Duodenum (tissue), 1 donor: Measurements from ENCODE around the genes WDCP and POMC.

DNA sequence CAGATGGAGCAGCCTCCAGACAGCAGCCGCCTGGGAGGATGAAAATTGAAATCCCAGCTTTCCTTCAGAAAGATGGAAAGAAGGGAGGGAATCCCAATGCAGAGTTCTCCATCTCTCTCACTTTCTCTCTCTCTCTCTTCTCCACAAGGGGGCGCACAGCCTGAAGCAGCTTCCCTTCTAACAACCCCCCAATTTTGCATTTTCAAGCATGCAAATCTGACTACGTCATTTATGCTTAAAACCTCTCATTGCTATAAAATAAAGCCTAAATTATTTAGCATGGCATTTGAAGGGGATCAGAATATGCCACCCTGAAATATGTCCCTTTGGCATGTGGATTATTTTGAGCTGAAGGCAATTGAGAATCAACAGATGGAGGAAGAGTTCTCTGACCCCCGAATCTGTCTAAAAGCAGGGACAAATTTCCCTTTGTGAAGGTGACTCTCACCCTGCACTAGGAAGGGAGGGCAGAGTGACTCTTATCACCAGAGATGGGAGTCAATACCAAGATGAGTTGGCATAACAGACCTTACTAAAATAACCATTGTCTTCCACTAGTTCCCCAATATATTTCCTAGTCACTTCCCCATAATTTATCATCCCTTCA, 185.5 kb upstream of the KLHL29 start:
- PRO-cap = no peak

GRCh38 chr2:23212025-23212509, 172.9 kb upstream of the KLHL29 start:
- PRO-cap = no peak

DNA sequence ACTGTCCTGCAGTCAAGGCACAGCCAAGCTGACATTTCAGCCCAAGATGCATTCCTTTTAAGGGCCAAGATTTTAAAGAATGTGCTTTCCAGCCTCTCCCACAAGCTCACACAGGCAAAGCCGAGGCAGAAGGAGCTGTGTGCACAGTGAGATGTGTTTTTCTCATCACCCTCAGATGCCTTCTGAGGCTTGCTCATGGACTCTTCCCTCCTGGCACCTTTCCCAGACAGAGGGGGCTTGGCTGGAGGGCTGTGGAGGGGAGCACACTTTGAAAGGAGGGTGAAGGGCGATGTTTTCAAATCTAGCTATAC, 97.7 kb upstream of the KLHL29 start:
- PRO-cap = no peak

DNA sequence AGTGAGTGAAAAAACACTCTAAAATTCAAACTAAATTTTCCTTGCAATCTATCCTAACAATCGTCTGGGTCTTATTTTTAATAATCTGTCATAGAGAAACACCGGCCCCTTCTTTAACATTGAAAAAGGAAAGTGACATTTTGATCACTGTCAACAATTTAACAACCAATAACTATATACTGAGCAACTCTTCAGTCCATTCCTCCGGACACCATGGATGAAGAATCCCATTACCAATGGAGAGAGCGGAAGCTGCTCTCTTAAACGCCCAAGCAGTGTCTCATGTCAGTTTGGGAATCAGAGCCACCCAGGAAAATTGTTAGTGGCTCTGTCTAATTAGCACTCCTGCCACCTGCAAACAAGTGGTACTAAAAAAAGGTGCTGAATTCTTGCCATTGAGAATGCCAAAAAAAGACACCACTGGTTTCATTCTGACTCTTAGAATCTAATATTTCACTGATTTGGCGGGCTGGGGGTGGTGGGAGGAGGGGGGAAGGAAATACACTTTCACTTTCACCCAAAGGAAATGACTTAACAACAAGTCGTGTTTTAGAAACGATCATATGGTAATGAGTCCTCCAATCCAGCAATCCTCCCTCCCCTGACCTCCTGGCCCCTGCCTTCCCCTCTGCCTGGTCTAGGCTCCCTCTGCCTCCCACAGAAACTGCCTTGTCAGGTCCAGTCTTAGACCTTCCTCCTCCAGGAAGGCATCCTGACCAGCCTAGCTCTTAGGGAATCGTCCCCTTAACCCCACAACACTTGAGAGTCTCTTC, 4.5 kb upstream of the KLHL29 start:
- PRO-cap = no peak

- PRO-cap = no peak
These were observed 134.2 kb downstream of the KLHL29 start for GRCh38 chr2:23518999-23519785.

DNA sequence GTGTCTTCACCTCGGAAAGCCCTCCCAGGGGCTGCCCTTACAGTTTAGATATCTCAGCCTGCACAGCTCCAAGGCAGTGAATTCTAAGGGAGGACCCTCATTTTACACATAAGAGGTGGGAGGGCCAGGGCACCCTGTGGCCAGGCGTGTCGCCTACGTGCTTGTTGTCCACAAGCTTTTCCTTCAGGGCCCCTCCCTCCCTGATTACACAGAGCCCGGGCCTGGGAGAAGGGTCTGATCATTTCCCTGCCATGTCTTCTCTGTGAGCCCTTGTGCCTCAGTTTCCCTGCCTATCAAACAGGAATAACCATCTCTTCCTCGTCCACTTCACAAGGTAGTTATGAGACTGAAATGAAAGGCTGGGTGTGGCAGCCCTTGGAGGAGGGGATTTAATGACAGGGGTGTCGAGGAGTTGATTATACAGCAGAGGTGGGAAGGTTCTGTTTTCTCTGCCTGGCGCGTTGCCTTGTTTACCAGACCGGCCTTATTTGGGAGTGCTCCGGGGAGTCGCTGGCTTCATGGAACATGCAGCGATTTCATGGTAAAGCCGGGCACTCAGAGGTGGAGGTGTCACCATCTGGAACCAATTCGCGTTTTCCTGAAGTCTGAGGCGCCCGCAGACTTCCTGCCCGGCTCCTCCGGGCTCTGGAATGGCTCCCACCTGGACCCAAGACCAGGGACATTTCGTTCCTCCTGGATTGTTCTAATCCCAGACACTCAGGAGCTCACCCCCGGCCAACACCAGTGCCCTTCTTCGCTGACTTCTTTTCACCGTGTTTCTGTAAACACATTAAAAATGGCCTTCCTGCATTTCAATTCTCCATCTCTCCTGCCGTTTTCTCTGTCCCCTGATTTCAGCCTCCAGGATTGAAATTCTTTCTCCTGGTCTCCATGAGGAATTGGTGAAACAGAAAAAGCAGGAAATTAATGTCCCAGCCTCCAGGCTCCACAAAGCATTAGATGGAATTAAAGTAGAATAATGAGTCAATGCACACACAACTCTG, 209.0 kb downstream of the KLHL29 start:
- PRO-cap = unidirectional peak, minus-strand start at position 647 of the sequence

- PRO-cap = no peak
These were observed 628 bp downstream of the ATAD2B start for GRCh38 chr2:23926319-23926670.

DNA sequence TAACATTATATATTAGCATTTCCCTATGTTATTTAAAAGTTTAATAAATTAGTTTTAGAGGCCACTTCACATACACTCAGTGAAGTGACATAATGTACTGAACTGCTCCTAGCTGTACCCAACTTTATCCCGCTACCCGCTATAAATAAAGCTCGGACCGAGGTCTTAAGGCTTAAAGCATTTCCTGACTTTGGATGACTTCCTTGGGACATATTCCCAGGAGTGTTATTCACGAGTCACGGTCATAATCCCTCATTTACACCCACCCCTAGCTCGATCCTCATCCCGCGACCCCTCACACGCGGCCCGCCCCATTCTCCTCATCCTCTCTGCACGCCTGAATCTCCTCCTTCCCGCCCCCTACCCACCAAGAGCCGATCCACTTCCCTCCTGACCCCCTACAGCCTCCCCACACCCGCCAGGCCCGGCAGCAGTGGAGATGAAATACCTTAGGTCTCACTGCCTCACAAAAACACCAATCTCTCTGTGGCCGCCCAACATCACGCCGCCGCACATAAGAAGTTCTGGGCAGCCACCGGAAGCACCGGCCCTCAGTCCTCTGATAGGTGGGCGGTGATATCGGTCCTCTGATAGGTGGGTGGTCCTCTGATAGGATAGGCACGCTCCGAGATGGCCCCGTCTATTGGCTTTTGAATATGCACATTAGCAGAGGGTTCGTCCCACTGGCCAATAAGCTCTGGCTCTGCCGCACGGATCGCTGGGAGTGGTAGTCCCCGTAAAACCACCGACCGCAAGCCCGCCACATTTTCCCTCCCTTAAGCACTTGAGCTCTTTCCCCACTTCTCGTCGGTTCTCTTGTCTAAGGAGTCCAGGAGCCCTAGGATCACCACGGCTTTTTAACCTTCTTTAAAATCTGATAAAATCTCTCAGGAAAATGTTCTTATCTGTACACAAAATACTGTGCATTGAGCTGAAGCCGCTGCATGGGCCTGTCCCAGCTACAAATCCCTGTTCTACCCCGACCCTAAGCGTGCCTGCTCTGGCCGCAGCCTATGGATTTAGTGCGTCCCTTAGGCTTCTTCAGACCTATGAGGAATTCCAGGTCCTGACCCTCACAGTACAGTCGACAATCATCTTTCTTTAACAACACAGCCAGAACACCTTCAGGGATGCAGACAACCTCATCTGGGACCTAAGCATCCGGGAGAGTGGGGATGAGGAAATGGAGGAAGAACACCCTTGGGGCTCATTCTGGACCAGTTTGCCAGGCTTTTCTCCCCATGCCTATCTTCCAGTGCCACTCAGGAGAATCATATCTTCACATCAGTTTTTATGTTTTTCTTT, at the start of gene WDCP:
Gene WDCP (minus strand): TSS at position 526 of the 1,305 bp plus-strand sequence.
- PRO-cap = bidirectional peak, plus-strand start at position 739 of the sequence, minus-strand start at position 526 of the sequence

- PRO-cap = no peak
These were observed 56.8 kb downstream of the FAM228A start for GRCh38 chr2:24231596-24232050.

GRCh38 chr2:24252214-24252697, 77.4 kb downstream of the FAM228A start:
- PRO-cap = no peak

GRCh38 chr2:24271369-24272183, 88.8 kb downstream of the ITSN2 start:
- PRO-cap = no peak

GRCh38 chr2:24832674-24833495, 39.7 kb downstream of the CENPO start:
- PRO-cap = no peak

DNA sequence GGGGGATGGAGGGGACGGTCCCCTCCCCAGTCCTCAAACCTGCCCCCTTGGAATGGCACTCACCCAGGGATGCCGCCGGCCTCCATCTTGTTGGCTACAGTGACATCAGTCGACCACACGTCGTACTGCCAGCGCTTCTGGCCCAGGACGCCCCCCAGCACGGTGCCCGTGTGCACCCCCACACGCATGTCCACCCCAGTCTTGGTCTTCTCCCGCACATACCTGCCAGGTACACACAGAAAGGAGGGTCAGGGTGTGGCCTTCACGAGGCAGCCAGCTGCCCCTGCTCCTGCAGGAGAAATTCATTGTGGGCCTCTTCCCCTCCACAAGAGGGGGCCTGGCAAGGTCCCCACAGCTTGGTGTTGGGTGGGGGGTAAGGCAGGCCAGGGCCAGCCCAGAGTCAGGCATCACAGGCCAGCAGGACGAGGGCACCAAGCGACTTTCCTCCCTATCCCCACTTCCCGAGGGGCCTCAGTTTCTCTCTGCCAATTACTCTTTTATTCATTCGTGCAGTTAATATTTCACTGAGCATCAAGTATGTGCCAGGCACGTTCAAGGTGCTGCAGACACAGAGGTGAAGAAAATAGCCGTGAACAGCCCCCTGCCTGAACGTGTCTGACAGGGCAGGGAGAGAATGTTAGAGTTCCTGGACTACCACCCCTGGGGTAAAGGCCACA, 46.7 kb downstream of the CENPO start:
- PRO-cap = no peak

- PRO-cap = no peak
These were observed 41.6 kb downstream of the ADCY3 start for GRCh38 chr2:24878323-24878940.

GRCh38 chr2:24883809-24884301, 36.2 kb downstream of the ADCY3 start:
- PRO-cap = no peak

DNA sequence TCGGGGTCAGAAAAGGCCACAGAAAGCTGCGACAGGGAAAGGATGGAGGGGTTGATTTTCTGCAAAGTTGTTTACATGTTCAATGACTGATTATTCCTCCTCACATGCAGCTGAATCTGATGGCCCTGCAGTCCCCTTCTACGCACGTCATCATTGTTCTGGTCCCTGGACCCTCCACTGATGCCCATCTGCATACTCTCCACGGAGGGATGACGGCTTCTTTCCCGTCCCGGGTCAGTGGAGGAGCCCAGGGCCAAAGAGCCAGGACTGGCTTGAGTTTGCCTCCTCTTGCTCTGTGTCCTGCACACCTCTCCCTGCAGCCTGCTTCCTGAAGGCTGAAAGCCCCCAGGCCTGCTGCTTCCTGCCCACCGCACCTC, 7.2 kb downstream of the ADCY3 start:
- PRO-cap = unidirectional peak, plus-strand start at position 237 of the sequence

- PRO-cap = no peak
These were observed 3.0 kb downstream of the ADCY3 start for GRCh38 chr2:24916942-24917582.

- PRO-cap = no peak
These were observed at the start of gene POMC for GRCh38 chr2:25168222-25169126. POMC (minus strand) TSS chr2:25168580.

DNA sequence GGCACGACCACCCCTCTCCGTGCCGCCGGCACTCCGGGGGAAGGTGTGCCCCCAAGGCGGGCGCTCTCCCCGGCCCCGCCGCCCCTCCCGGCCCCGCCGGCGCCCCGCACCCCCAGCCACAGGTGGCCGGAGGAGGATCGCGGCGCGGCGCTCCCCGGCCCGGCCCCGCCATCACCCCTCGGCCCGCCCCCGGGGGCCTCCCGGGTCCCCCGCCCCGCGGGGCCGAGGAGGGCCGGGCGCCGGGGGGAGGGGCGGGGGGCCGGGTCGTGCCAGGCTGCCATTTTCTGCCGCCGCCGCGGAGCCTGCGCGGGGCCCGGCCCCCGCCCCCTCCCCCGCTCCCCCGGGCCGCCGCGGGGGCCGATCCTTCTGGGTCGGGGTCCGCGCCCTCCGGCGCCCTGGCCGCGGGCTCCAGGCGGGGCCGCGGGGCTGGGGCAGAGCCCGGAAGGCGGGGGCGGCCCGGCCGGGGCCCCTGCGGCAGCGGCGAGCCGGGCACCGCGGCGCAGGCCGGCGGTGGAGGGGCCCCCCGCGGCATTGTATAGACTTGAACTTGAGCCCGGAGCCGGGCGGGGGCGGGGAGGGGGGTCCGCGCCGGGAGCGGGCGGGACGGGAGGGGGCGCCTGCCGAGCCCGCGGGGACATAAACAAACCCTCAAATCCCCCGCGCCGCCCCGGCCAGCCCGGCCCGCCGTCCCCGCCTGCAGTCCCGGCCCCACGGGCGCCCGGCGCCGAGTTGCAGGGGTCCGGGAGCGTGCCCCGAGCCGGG, 571 bp downstream of the DNMT3A start:
- PRO-cap = bidirectional peak, plus-strand start at position 121 of the sequence, minus-strand start at position 99 of the sequence; bidirectional peak, plus-strand start at position 247 of the sequence, minus-strand start at position 173 of the sequence

DNA sequence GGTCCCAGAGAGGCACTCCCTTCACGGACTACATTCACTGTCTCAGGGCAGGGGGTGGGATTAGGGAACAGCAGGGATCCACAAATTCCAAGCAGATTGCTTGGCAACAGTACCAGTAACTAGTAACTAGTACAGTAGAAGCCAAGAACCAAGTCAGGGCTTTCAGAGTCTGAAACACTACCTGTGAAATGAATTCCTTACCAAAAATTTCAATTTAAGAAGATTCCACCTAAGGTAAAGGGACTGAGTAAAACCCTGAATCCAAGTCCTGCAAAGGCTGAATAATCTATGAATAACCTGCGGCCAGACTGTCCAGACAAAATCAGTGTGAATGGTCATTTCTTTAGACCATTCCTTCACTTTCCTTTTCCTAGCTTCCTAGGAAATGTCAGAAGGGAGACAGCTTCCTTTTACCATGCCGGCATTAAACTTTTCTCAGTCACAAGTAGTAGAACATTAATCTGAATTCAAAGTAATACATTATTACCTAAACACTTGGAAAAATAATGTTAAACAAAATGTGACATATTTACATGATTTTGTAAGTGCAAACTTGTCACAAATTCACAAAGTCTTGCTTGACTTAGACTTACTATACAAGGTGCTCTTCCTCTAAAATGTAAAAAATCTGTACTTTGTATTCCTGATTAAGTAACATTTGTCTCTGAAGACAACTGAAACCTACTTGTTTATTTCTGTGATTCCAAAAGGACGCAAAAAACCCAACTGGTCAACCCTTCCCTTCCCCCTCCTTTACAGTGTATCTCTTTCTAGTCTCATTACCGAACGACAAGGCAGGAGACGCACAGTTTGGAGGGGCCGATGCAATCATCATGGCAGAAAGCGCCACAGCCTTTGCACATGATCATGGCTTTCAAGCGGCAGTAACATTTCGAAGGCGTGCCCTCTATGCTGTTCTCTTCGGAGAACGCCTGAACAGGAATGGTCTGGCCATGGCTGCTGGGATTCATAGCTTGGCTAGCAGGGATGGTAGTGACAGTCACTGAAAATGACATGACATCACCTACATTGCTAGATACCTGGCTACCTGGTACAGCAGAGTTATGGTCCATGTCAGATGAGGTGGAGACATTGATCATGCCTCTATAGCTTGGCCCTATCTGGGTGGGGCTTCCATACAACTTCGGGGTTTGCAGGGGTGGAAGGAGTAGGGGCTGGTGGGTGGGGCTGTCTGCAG, 68.3 kb upstream of the DTNB start:
- PRO-cap = no peak